ENCODE measurements around a stretch of chr13.

GRCh38 chr13:98173409-98174172, 3.5 kb downstream of the RNF113B start:
- RRBS = 0% methylated on average over 1 of the region's 10 CpGs

GRCh38 chr13:98200089-98200782, 23.2 kb upstream of the RNF113B start:
- RRBS = no CpG with 5 or more reads among the region's 7 CpGs

- RRBS = no CpG with 5 or more reads among the region's 9 CpGs
Observed at GRCh38 chr13:98285928-98286524, 109.0 kb upstream of the RNF113B start.

GRCh38 chr13:98293225-98293679, 116.2 kb upstream of the RNF113B start:
- RRBS = no CpG with 5 or more reads among the region's 2 CpGs

DNA sequence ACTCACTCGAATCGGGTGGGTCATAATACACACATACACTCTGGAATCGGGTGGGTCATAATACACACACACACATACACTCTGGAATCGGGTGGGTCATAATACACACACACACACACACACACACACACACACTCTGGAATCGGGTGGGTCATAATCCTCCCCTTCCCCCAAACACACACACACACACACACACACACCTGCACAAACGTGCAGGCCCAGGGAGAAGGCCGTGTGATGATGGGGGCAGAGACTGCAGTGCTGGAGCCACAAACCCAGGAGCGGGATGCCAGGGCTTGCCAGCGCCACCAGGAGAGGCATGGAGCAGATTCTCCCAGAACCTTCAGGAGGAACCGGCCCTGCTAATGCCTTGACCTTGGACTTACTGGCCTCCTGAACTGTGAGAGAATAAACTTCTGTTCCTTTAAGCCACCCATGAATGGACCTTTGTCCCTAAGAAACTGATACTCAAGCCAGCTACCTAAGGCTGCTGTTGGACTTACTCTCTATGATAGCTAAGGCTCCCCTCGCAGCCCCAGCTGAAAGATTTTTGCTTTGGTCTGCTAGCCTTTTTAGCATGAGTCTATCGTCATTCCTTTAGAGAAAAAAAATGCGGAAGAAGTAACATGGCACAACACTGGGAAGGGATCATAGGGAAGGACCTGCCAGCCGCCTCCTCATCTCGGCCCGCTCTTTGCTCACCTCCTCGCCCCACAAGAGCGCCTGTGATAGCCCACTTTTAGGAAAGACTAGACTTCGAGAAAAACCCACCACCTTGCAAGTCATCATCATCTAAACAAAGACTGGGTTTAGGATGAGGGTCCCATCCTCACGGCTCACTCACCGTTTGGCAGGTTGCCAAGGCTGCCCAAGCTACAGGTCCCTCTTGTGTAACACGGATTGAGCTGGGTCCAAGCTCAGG, 136.3 kb upstream of the RNF113B start:
- RRBS = no CpG with 5 or more reads among the region's 22 CpGs

- RRBS = no CpG with 5 or more reads among the region's 4 CpGs
Observed at GRCh38 chr13:98390518-98391076, 186.3 kb downstream of the STK24 start.

DNA sequence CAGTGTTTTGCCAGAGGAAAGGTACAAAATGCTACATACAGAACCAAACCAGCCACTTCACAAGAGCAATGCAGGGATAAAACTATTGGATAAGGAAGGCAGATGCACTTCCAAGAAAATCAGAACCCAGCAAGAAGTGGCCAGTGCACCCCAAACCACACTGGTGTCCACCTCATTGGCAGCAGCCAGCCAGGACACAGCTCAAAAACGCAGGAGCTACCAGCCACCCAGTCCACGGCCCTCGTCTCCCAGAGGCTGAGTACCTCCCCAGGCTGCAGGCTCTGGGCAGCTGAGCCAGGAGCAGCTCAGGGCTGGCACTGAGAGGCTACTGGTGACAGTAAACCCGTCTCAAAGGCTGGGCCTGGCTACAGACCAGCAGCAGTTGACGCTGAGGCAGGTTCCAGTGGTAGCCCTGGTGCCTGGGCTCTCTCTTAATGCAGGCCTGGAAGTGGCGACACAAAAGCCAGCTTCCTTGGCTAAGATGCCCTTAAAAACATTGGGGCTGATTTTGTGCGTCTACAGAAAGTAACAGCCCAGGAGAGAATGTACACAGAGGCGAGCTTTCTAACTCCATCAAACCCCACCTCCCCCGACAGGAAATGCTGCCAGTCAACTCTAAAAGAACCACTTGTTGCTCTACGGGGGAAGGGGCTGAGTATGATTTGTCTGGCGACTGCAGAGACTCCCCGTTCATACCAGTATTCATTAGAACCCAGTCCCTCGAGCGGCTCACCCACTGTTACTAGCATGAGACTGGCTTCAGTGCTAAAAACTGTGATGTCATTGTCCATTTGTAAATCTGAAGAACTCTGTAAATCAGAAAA, 126.3 kb downstream of the STK24 start:
- RRBS = no CpG with 5 or more reads among the region's 14 CpGs

DNA sequence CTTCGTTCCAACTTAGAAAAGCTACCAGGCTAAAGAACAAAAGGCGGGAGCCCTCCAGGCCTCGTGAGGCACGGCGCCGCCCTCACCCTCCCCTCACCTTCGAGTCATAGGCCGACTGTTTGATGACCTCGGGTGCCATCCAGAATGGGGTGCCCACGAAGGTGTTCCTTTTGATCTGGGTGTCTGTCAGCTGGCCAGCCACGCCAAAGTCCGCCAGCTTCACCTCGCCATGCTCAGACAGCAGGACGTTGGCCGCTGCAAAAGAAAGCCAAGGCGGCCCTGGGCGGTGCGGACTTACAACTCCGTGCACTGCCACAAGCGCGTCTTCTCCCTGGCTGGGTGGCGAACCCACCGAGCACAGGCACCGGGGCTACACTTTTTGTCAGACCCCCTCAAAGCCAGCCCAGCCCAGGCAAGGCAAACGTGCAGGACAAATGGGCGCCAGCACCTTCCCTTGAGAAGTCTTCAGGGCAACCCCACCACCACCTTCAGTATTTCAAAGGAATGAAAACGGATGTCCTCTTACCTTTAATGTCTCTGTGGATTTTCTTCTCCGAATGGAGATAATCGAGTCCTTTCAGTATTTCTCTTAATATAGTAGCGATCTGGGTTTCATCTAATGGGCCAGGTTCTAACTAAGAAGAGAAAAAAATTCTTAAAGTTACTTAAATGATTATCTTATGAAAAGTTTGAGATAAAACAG, 102.0 kb downstream of the STK24 start:
- RRBS = no CpG with 5 or more reads among the region's 30 CpGs

GRCh38 chr13:98482913-98483854, 93.7 kb downstream of the STK24 start:
- RRBS = no CpG with 5 or more reads among the region's 29 CpGs

DNA sequence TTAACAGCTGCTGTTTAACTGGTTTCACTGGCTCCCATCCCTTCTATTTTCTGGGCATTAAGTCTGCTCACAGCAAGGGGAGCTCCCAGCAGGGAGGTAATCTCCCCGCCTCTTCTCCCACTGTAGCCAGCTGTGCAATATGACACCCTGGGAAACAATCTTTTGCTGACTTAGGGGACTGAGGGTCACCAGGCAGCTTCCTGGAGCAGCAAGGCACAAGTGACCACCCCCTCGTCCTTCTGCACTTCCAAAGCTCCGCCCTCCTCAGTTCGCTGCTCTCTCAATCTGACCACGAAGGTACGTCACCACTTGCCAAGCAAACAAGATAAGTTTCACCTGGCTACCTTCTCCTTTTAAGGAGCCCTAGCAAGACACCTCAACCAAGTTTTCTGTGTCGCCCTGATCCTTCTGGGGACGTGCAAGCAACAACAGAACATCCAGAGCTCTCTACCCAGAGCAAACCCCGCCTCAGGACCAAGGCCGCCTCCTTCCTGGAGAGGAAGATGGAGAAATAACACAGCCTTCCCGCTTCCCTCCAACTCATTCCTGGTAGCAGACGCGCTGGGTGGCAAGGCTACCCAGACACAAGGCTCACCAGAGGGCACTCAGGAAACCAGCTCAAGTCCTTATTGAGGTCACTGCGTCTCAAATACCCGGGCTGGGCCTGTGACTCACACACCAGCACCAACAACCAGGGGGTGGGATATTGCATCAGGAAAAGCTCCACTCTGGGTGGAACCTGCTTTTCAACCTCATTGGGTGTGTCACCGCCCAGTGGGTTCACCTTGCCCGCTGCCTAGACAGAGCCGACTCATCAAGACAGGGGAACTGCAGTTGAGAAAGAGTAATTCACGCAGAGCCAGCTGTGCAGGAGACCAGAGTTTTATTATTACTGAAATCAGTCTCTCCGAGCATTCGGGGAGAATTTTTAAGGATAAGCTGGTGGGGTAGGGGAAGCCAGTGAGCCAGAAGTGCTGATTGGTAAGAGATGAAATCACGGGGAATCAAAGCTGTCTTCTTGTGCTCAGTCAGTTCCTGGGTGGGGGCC, 92.2 kb downstream of the STK24 start:
- RRBS = no CpG with 5 or more reads among the region's 22 CpGs

DNA sequence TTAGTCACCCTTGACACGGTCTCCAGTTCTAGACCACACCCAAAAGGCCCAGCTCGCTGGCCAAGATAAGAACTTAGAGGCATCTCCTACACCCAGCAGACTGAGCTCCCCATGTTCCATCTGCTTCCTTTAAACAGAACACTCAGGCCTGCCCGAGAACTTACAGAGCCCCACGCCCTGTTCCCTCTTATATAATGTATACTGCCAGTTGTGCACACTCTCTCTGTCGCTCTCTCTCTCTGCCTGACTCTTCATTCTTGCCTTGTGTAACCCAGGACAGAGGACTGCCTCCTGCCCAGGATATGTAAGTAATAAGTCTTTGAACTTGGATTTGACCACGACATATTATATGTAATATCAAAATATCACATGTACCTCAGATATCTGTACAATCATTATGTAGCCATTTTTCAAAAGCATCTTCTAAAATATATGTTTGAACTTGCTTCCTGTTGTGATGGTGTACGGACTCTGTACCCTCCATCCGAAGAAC, 67.2 kb downstream of the STK24 start:
- RRBS = no CpG with 5 or more reads among the region's 8 CpGs

GRCh38 chr13:98518959-98519604, 57.8 kb downstream of the STK24 start:
- RRBS = no CpG with 5 or more reads among the region's 4 CpGs

GRCh38 chr13:98535518-98536042, 41.3 kb downstream of the STK24 start:
- RRBS = no CpG with 5 or more reads among the region's 8 CpGs

DNA sequence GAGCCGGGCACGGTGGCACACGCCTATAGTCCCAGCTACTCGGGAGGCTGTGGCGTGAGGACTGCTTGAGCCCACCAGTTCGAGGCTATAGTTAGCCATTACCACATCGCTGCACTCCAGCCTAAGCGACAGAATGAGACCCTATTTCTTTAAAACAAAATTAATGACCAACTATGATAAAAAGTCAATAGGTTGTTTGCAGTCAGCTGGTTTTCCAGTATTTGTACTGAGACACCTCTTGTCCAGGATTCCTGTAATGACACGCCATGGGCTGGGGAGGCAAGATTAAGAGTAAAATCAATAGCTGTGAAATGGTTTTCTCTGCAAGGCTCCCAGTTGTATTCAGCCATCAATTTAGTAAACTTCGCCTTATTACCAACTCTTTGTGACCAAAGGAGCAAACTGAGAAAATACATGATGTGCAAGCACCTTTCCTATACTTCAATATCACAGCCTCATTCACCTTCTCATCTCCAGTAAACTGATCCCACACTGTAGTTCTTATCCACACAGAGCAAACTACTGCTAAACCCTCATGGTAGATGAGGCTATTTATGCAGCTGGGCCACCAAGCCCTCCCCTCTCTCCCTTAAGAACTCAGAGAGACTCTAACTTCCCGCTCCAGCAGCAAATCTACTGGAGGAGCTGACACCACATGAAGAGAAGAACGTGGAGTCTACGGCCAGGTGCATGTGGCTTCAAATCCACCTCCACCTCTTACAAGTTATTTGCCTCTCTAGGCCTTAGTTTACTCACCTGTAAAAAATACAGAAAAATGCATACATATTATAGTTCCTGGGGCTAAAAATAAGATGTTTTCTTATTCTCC, 29.3 kb downstream of the STK24 start:
- RRBS = no CpG with 5 or more reads among the region's 13 CpGs

- RRBS = 74% methylated on average over 3 of the region's 11 CpGs
Observed at GRCh38 chr13:98565665-98566196, 11.2 kb downstream of the STK24 start.

DNA sequence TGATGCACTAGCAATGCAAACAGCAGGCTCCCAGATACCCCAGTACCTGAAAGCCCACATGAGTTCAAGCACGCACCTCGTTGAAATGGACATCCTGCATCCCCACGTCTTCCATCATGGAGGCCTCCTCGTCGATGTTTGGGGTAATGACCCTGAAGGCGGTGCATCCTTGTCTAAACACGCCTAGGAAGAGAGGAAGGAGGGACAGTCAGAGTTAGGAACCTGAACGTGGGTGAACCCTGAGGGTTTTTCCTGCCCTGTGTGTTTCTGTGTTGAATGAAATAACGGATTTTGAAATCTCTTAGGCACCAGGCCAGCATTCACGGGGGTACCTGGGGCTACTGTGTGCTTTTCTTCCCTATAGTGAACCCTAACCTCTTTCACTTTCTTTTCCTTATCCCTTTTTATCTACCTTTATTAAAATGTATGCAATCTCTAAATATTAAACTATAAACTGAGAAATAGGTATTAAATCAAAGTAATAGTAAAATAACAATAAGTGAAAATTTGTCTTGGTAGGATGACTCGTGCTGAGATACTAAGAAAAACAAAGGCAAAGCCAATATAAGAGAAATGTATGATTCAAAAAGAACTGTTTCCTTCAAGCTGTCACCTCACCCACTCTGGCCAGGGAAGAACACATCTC, 72.0 kb upstream of the SLC15A1 start:
- RRBS = no CpG with 5 or more reads among the region's 11 CpGs

GRCh38 chr13:98828560-98829090, 76.2 kb upstream of the SLC15A1 start:
- RRBS = no CpG with 5 or more reads among the region's 2 CpGs

DNA sequence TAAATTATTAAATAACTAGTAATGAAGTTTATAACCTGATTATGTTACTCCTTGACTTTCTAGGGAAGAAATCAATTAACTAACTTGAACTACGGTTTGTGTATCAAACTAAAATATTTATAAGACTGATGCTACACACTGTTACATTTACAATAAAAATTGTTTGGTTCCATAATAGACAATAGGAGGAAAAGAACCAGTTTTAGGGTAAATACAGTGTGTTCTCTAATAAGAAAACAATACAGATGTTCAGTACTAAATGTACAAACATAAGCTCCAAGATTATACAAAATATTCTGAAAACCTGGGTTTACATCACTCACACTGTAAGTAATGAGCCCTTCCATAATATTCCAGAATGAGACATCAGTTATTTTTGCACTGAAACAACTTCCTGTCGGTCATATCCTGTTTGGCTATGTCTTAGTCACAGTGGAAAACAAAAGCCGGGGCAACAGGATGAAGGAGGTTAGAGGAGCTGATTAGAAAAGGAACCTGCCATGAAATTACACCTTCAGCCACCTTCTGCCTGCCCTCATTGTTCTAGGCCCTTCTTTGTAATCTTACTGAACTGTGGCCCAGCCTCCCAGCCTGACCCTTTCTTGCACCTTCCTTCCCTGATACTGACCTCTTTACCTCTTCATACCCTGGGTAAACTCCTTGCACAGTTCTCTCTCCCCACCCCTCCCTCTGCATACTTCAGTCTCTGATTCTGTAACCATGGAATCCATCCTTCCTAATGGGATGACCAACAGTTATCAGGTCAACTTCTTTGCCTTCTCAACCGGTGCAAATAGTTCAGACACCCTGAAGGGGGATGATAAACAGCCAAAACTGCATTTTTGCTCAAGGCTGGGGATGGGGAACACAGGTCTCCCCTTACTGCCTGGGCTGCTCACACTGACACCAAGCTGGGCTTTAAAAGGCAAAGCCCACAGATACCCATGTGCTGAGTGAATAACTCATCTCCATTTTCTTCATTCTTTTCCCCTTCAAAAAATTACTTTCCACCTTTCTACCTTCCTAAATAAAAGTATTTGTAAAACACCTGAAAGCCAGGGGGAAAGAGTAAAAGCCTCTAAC, 67.3 kb downstream of the DOCK9 start:
- RRBS = no CpG with 5 or more reads among the region's 4 CpGs

DNA sequence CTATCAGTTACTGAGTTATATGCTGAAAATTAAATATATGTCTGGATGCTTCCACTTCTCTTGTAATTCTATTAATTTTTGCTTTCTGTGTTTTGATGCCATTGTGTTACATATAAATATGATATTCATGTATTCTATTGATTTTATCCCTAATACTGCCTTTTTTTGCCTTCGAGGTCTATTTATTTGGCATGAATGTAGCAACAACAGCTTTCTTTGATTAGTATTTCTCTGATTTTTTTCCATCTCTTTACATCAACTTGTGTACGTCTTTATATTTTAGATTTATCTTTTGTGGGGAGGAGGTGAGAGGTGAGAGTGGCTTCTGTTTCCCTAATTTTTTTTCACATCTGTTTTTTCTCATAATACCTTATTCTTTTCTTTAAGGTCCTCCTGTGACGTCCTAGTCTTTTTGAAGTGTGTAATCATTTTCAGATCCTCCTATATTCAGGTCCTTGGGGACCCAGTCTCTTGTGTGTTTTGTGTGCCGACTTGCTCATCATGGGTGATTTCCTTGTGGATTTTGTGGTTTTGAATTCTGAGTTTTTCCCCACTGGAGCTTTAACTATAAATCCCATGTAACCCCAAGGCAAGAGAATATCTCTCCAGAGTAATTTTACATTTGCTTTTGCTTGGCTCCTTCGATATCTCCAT, 58.7 kb upstream of the GPR183 start:
- RRBS = no CpG with 5 or more reads among the region's 5 CpGs